ENCODE measurements around a stretch of chr3.

- RRBS, result no CpG with 5 or more reads among the region's 6 CpGs
Measured at GRCh38 chr3:188037929-188038632, 115.9 kb upstream of the LPP start.

- RRBS, result no CpG with 5 or more reads among the region's 3 CpGs
Measured at GRCh38 chr3:188183281-188183674, 29.3 kb downstream of the LPP start.

DNA sequence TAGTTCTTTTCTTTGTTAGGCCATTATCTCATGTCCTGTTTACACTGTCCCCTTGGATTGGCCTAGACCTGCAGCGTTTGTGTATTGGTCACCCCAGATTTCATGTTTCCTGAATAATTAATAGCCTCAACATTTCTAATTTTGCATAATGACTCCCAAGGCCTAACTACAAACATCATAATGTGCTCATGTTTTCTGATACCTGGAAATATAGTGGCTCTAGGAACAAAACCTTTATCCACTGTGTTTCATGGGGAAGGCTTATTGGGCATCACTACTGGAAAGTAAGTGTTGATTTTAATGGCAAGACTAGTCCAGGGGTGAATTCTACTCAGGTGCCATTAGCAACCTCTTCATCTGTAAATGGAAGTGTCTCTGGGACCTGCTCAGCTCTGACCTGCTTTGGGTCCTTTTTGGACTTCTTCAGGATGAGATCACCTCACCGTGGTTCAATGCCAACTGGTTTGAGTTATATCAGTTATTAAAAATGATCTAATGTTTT is 79.1 kb downstream of the LPP start:
- RRBS, result no CpG with 5 or more reads among the region's 2 CpGs

- RRBS, result no CpG with 5 or more reads among the region's 7 CpGs
Measured at GRCh38 chr3:188254354-188255349, 100.7 kb downstream of the LPP start.

GRCh38 chr3:188267768-188268314 is 113.9 kb downstream of the LPP start:
- RRBS, result no CpG with 5 or more reads among the region's 7 CpGs

DNA sequence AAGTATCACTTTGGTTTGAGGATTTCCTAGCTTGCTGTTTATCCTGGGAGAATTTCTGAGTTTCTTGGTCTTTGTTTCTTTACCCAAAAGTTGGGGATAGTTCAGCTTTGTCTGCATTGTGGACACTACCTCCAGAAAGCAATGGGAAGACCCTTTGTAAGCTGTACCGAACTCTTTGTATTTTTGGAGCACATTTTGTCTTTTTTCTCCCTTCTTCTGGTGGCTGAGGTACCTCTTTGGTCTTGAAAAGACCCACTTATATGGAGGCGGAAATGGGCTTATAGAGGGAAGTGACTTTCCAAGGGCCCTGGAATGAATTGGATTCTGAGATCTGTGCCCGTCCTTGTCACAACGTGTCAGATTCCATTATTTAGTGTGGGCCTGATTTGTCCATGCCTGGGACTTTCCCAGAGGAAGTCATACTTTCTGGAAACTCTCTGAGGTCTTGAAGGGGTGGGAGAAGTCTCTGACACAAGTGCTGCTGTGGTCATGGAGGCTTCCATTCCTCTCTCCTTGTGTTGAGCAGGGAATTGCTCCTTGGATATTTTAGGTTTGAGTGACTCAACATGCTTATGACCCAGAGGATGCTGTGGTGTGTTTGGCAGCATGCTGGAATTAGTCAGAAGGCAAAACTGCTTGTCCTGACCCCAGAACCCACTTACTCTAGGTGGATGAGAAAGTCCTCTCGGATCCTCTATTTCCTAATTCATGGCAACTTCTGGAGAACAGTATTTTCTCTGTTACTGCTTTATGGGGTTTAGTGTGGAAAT is 132.0 kb downstream of the LPP start:
- RRBS, result no CpG with 5 or more reads among the region's 5 CpGs

GRCh38 chr3:188303318-188303740 is 149.4 kb downstream of the LPP start:
- RRBS, result no CpG with 5 or more reads among the region's 1 CpG

- RRBS, result no CpG with 5 or more reads among the region's 6 CpGs
Measured at GRCh38 chr3:188568750-188569220, 414.8 kb downstream of the LPP start.

DNA sequence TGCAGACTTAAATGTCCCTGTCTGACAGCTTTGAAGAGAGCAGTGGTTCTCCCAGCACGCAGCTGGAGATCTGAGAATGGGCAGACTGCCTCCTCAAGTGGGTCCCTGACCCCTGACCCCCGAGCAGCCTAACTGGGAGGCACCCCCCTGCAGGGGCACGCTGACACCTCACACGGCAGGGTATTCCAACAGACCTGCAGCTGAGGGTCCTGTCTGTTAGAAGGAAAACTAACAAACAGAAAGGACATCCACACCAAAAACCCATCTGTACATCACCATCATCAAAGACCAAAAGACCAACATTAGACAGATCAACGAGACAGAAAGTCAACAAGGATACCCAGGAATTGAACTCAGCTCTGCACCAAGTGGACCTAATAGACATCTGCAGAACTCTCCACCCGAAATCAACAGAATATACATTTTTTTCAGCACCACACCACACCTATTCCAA is 482.7 kb downstream of the LPP start:
- RRBS, result no CpG with 5 or more reads among the region's 6 CpGs

- RRBS, result no CpG with 5 or more reads among the region's 8 CpGs
Measured at GRCh38 chr3:188845750-188846392, 325.9 kb upstream of the TPRG1 start.

DNA sequence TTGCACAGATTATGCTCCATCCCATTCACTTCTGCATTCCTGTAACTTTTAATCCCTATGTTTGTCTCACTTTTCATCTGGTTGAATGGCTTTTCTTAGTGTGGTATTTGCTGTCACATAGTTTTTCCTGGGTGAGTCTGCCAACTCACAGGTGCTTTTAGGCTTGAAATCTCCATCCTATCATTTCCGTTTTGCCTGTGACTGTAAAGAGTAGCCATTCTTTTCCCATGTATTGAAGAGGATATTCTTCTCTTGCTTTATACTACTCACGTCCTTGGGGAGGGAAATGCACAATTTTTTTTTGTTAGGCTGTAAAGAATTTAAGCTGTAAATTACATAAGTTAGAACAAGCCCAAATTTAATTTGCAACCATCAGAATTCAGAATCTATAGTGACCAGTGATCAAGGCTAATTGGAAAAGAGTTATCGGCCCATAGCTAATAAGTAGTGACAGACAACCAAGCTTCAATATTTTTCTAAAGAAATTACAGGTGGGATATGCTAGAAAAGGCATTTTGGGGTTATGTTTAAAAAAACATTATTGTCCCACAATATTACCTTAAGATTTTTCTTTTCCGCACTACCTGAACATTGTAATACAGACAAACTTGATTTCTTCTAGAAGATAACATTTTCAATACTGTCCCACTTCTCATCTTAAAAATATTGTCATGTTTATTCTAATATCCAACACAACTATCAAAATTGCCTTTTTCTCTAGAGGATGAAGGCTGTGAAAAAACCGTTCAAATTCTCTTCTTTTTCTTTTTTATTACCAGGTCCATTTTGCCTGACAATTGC is 296.9 kb upstream of the TPRG1 start:
- RRBS, result no CpG with 5 or more reads among the region's 5 CpGs

DNA sequence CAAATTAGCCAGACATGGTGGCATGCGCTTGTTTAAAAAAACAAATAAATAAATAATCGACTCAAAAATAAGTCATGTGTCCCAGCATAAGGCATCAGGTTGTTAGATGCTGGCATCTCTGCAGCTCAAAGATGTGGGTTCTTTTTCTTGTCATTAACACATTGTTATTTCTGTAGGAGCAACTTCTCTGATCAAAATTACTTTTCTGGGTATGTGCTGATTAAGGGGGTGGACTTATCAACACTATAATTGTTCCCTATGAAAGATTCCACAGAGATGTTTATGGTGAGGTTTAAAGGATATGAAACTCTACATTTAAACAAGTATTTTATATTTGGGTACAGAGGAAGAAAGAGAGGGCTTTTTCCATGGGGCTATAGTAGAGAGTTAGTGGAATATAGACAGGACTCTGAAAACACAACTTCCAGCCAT is 294.0 kb upstream of the TPRG1 start:
- RRBS, result no CpG with 5 or more reads among the region's 2 CpGs

GRCh38 chr3:189132224-189133243 is 39.2 kb upstream of the TPRG1 start:
- RRBS, result no CpG with 5 or more reads among the region's 13 CpGs

DNA sequence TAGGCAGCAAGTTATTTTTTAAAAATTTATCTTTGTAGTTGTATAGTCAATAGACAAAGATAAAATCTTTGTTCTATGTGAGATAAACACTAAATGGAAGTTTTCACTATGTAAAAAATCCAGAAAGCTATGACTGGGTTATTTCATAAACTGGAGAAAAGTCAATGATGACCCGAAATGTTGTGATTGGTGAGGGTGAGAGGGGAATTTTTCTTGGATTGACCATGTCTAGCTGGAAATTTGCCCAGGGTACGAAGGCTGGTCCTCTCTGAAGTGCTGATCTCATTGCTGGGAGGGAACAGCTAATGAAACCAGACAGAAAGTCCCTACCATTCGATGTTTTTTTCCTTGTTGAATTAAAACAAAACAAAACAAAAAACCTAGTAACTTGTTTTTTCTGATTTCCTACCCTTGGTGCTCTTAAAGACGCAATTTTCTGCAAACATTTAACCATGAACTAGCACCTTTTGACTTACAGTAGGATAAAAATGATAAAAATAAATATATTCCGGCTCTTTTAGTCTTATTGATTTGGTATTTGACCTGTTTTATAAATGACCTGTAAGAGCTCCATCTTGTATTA is 14.4 kb downstream of the TPRG1 start:
- RRBS, result no CpG with 5 or more reads among the region's 5 CpGs

DNA sequence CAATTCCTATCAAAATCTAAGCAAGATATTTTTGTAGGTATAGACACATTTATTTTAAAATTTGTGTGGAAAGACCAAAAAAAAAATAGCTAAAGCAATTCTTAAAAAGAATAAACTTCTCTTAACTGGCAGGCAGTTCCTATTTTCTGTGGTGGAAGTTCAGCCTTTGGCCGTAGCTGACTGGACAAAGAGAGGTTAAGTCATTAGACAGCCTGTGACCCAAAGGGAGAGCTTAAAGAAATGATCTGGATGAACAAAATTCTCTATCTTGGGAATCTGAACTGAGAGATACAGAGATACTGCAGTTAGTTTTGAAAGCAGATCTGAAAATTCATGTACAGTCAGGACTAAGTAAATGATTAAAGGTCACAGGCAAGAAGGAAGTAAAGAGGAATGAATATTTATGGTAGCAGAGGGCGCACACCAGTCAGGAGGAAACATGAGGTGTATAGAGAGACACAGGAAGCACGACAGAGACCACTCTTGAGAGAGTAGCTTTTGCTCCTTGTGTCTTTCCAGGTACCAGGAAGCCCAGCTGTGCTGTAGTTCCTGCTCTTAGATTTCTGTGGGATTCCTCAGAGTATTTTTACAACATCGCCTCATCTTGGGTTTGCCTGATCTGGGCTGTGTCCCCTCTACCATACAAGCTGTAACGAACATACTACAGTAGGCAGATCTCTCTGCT is 57.6 kb downstream of the TPRG1 start:
- RRBS, result no CpG with 5 or more reads among the region's 5 CpGs

DNA sequence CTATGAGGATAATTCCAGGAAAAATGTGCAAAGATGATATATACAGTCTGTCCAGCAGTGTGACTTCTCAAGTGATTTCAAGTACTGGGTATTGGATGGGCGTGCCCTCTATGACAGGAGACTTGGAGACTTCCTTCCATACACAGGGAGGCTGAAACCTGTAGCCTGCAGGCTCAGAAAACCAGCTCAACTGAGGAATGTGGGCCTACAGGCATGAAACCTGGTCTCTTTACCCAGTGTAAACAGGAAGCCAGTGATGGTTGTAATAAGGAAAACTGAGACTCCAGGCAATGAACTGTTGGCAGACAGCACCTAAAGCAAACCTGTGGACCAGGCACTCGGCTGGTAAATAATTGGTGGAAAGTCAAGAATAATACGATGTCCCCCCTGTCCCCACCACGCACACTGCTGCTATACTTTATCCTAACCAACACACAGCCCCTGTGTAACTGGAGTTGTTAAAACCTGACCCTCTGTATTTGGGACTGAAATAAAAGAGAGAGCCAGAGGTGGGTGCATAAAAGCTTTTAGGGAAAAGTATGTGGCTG is 144.6 kb downstream of the TPRG1 start:
- RRBS, result no CpG with 5 or more reads among the region's 4 CpGs

DNA sequence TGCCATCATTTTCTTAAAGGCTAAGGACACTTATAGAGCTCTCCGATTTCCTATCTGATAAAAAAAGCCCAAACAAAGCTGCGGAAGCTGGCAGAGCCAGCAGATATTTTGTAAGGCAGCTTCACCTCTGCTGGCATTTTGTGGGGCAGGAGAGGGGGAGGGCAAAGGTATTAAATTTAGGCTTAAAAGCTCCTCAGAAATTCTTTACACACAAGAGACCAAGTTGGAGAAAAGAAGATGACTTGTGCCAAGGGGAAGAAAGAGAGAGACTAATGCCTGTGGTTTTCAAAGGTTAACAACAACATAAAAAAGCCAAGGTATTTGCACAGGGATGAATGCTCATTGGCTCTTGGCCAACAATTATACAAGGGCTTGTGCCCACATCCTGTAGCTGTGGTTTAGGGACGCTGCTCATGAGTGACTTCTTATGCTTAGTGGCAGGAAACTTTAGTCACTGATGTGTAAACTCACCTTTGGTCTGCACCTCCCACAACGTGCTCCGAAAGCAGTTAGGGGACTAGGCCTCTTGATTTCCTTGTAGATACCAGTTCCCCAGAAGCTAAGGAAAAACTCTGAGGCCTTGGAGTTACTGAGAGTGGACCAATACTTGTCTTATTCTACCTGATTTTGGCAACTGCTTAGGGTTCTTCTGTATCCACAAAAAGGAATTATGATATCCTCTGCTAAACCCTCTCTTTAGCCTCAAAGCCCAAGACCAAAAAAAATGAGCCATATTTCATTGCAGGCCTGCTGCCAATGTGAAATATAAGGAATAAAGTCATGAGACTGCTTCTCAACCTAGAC is 152.9 kb downstream of the TPRG1 start:
- RRBS, result no CpG with 5 or more reads among the region's 5 CpGs

DNA sequence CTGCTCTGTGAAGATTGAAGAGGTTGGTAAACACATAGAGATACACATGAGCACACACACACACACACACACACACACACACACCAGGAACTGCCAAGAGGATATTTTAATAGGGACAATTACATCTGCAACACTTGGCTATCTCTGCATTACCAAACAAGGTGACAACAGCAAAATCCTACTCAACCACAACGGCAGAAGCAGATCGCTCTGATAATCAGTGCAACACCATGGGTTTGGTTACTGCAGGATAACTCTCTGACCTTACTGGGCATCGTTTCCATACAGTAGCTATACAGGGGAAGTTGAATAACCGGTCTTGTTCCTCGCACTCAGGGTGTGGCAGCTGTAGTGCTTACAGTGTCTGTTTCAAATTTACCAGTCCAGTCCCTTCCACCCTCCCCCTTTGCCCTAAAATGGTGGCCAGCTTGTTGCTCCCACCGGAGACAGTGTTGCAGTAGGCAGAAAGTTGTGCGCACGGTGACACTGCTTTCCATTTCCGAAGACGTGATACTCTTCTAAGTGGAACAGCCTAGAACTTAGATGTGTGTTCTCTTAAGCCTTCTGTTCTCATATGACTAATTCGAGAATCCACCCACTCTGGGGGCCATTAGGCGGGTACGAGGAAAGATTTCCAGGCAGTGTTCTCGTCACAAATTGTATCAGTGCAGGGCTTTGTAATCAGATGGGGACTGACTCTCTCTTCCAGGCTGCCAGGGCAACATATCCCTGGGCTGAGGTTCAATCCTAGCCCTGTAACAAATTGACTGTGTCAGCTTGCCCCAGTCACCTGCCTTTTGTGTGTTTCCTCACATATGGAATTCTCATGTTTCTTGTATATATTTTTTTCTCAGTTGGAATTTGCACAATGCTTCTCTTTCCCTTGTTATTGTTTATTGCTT is 176.1 kb downstream of the P3H2 start:
- RRBS, result no CpG with 5 or more reads among the region's 14 CpGs

- RRBS, result no CpG with 5 or more reads among the region's 6 CpGs
Measured at GRCh38 chr3:190003458-190004067, 117.1 kb downstream of the P3H2 start.

DNA sequence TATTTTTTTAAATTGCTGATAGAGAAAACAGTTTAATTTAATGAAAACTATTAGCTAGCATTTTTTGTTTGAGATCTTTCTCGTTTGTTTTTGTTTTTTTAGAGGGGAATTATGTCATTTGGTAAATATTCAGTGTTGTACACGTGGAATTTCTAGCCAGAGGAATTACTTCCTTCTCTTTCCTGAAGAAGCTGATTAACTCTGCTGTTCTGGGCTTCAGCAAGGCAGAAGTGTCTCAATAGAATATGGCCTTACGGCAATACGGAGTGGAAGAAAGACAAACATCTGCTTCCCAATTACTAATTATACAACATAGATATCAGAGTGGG is 12.0 kb downstream of the P3H2 start:
- RRBS, result no CpG with 5 or more reads among the region's 4 CpGs

All from epithelial cell of esophagus (primary cell).